Retinal pigment epithelial cell (primary cell): ENCODE measurements around a stretch of chr14.

DNA sequence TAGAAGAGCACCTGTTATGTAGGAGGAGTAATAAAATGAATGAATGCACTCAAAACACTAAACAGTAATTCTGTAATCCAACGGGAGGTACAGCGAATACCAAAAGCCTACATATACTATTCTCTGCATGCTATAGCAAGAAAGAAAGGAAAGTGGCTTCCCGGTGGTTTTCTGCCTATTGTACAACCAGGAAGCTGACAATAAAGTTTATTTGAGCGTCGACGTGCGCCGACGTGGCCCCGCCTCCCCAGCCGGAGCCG lies 221 bp upstream of the RTRAF start:
- RRBS, result under 1% methylated on average over 8 of the region's 12 CpGs

DNA sequence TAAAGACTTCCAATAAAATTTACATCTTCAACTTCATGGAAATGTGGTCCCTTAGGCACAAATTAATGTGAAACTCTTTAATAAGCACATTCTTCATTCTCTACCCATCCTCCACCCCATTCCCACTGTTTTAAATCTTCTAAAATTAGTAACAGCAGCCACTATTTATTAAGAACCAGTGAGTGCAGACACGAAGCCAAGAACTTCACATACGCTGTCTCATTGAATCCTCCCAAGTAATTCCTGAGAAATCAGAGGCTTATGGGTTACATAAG lies 16.7 kb downstream of the NID2 start:
- RRBS, result no CpG with 5 or more reads among the region's 2 CpGs

DNA sequence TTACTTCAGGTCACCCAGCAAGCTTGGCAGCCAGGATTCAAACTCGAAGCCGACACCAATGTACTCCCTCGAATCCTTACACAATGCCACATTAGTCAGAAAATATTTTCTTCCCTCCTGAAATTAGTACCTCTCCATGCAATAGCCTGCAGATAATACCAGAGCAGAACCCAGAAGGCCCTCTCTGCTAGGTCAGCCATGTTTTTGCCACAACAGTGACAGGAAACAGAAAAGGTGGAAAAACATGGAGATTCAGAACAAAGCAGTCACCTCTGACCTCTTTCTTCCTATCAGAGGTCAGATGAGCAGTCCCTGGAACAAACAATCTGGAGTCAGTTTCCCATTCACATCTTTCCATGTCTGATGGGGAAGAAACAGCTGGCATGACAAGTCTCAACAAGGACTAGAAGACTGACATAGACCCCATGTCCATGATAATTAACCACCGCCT lies 16.4 kb downstream of the NID2 start:
- RRBS, result no CpG with 5 or more reads among the region's 4 CpGs

GRCh38 chr14:52490758-52491309 lies 61.5 kb downstream of the TXNDC16 start:
- RRBS, result no CpG with 5 or more reads among the region's 7 CpGs

GRCh38 chr14:52553810-52554160 lies 1.1 kb downstream of the GPR137C start:
- RRBS, result no CpG with 5 or more reads among the region's 14 CpGs

DNA sequence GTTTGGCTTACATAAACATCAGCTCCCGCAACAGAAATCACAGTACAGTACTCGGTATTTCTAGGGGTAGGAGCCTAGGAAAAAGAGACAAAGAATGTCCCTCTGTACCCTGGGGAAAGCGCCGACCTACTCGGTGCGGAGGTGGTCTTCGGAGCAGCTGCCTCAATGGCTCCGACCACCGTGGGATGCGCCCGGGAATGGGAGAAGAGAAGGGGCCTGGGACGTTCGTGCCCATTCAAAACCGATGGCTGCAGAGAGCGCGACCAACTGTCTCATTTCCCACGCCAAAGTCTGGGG lies 631 bp downstream of the GNPNAT1 start:
- RRBS, result no CpG with 5 or more reads among the region's 17 CpGs

GRCh38 chr14:52835505-52835984 lies 44.1 kb upstream of the GNPNAT1 start:
- RRBS, result no CpG with 5 or more reads among the region's 10 CpGs

DNA sequence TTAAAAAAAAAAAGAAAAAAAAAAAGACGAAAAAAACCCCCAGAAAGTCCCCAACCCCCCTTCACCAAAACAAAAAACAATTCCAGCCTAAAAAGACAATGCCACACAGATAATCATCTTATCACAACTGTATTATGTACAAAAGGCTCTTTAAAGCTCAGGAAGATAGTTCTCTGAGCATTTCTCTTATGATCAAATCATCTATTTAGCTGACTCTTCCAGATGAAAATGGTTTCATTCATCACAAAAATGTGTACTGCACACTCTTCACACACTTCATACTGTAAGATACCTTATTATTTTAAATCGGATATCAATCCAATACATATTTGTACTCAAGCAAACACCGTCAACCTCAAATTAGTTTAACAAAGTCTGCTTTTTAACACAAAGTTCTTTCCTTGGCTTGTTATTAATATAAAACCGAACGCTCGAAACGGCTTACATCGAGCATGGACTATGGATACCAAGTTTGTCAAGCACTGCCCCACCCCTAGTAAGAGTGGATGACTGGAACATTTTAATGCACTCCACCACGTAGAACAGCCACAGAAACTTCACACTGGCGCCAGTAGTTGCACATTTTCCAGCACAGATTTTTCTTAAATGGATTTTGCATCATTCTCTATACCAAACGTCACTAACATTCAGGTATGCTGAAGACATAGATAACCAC lies 1.3 kb downstream of the FERMT2 start:
- RRBS, result no CpG with 5 or more reads among the region's 11 CpGs

GRCh38 chr14:53946415-53947351 lies 9.9 kb downstream of the BMP4 start:
- RRBS, result under 1% methylated on average over 17 of the region's 70 CpGs

DNA sequence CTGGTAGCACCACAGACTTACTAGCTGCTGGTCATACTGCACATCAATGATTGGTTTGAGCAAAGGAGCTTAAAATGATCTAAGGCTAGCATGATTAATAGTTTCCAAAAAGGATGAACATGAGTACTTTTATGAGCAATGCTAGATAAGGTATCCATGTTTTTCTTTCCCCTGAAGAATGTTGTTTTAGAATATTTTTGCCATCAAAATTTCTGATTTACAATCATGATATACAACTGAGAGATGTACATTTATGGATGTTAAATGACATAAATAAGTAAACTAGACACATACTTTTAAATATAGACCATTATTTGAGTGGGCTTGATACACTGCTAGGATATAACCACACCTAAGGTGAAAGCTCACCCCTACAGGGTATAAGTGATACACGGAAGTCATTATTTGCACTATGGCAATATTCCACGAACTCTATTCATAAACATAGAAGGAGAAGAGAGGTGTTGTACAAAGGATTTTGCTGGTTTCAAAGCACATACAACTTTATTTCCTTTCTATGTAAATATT lies 17.0 kb downstream of the CNIH1 start:
- RRBS, result no CpG with 5 or more reads among the region's 2 CpGs

DNA sequence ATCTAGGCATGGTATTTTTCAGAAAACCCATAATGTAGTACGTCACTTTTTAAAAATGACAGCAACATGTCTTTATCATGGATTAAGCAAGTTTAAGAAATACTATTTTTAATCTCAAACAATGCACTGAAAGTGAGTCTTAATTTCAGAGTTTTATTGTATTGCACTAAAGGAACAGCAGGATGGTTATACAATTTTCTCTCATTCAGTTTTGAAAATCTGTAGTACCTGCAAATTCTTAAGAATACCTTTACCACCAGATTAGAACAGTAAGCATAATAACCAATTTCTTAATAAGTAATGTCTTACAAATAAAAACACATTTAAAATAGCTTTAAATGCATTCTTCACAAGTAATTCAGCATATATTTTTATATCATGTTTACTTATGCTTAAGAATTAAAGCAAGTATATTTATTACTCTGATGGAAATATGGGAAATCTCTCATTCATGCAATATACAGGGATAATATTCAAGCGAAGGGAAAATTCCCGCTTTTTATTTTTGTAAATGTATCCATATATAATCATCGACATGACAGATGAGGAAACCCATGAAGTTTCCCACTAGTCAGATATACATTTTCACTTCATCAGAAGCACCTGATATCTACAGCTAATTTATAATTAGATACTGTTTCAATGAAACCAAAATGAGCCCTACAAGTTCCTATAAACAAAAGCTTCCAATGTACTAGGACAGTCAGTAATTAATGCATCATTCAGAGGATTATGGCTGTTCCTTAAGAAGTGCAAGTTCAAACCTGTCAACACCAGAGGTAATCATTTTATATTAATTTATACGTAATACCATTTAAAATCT lies 14.2 kb downstream of the CNIH1 start:
- RRBS, result no CpG with 5 or more reads among the region's 5 CpGs

DNA sequence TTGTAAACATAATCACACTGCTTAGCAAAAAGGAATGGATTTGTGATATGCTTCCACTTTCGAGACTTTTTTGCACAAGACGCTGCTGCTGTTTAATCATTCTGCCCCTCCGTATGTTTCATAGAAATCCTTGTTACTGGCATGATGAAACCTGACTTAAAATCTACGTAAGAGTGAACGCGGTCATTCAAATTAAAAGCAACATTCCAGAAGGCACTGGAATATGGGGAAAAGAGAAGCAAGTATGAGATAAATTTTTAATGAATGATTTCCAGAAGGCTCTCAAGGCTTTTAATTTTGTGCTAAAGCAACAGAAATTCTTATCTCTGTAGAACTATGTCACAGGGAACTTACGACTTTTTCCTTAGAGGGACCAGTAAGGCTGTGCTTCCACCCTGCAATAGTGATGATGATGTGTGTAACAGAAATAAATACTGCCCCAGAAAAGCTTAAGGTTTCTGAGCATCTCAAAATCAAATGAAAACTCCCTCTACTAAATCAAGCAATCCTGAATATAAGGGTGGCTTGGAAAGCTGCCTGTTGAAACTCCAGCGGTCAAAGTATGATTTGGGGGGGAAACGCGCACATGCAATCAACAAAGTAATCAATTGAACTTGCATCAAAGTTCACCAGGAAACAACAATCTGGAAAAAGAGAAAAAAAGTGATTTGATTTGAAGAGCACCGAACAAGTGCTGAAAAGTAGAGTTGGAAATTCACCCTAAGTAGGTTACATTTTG lies 939 bp downstream of the CNIH1 start:
- RRBS, result no CpG with 5 or more reads among the region's 11 CpGs

- RRBS, result no CpG with 5 or more reads among the region's 1 CpG
Observed at GRCh38 chr14:54699246-54699637, 132.3 kb downstream of the SAMD4A start.

- RRBS, result no CpG with 5 or more reads among the region's 5 CpGs
Observed at GRCh38 chr14:54702957-54703456, 136.1 kb downstream of the SAMD4A start.

DNA sequence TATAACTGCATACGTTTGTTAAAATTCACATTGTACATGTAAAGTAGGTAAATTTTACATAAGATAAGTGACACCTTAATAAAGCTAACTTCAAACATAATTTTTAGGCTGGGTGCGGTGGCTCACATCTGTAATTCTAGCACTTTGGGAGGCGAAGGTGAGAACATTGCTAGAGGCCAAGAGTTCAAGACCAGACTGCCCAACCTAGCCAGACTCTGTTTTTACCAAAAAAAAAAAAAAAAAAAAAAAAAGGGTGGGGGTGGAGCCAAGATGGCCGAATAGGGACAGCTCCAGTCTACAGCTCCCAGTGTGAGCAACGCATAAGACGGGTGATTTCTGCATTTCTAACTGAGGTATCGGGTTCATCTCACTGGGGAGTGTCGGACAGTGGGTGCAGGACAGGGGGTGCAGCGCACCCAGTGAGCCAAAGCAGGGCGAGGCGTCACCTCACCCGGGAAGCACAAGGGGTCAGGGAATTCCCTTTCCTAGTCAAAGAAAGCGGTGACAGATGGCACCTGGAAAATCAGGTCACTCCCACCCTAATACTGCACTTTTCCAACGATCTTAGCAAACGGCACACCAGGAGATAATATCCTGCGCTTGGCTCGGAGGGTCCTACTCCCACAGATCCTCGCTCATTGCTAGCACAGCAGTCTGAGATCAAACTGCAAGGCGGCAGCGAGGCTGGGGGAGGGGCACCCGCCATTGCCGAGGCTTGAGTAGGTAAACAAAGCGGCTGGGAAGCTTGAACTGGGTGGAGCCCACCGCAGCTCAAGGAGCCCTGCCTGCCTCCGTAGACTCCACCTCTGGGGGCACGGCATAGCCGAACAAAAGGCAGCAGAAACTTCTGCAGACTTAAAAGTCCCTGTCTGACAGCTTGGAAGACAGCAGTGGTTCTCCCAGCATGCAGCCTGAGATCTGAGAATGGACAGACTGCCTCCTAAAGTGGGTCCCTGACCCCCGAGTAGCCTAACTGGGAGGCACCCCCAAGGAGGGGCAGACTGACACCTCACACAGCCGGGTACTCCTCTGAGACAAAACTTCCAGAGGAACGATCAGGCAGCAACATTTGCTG lies 32.2 kb downstream of the GCH1 start:
- RRBS, result no CpG with 5 or more reads among the region's 30 CpGs

GRCh38 chr14:55028077-55028542 lies 1.1 kb downstream of the SOCS4 start:
- RRBS, result no CpG with 5 or more reads among the region's 9 CpGs

DNA sequence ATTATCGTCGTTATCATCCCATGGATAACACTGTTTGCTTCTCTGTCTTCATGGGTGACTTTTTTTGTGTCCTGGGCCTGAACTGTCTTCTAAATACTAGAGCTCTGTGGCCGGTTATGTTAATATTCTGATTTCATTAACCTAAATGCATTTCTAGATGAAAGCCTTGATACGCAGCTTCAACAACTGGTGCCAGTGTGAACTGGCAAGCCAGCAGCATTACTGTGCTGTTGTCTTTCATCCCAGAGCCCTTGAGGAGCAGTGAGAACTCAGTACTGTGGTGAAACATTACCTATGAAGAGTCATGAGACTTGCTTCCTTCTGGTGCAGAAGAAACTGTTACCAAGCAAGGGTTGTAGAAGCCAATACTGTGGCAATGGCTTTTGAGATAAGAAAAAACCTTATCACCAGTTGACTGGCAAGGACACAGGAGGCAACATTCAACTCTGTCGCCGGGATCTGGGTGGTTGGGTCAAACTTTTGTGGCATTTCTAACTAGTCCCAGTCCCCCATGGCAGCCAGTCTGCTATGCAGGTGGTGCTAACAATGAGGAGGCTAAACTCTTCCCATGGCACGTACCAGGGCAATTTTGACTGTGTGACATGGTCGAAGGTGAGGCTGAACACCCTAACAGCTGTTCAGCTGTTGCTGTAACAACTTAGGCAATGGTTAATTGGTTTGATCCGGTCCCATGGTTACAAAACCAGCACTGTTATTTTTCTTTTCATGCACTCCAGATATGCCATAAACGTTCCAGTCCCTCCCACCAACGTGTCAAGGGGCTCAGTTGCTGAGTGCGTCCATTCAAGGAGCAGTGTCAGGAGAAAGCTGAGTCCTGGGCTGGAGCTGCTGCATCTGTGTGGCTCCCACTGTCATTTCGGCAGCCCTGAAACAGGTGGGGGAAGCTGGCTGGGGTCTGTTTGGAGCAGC lies 12.6 kb upstream of the LGALS3 start:
- RRBS, result no CpG with 5 or more reads among the region's 13 CpGs

DNA sequence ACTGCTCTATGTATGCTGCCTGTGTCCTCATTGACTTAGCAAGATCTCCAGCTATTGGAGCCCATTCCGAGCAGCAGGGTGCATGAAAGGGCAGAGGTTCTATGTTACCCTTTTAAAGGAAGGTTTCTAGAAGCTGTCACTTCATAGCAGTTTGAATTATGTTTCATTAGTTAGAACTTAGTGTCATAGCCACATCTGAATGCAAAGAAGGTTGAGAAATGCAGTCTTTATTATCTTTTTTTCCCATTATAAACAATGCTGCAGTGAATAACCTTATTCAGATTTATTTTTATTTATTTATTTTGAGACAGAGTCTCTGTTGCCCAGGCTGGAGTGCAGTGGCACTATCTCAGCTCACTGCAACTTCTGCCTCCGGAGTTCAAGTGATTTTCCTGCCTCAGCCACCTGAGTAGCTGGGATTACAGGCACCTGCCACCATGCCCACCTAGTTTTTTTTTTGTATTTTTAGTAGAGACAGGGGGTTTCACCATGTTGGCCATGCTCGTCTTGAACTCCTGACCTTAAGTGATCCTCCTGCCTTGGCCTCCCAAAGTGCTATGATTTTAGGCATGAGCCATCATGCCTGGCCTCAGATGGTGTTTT lies 19.4 kb downstream of the FBXO34 start:
- RRBS, result no CpG with 5 or more reads among the region's 3 CpGs

- RRBS, result no CpG with 5 or more reads among the region's 4 CpGs
Observed at GRCh38 chr14:55330211-55330556, 59.0 kb downstream of the FBXO34 start.